Fibroblast of the aortic adventitia (primary cell): ENCODE measurements around a stretch of chr9.

GRCh38 chr9:130201345-130202134, 29.3 kb downstream of the NCS1 start:
- CAGE, long polyA plus RNA, result no peak

GRCh38 chr9:130232916-130233666, 32.5 kb upstream of the HMCN2 start:
- CAGE, long polyA plus RNA, result no peak

GRCh38 chr9:130289376-130289781, 23.8 kb downstream of the HMCN2 start:
- CAGE, long polyA plus RNA, result no peak

- CAGE, long polyA plus RNA, result no peak
Measured at GRCh38 chr9:130301473-130301810, 35.9 kb downstream of the HMCN2 start.

GRCh38 chr9:130331453-130332098, 66.0 kb downstream of the HMCN2 start:
- CAGE, long polyA plus RNA, result no peak

GRCh38 chr9:130426634-130427504, 17.9 kb upstream of the ASS1 start:
- CAGE, long polyA plus RNA, result no peak

DNA sequence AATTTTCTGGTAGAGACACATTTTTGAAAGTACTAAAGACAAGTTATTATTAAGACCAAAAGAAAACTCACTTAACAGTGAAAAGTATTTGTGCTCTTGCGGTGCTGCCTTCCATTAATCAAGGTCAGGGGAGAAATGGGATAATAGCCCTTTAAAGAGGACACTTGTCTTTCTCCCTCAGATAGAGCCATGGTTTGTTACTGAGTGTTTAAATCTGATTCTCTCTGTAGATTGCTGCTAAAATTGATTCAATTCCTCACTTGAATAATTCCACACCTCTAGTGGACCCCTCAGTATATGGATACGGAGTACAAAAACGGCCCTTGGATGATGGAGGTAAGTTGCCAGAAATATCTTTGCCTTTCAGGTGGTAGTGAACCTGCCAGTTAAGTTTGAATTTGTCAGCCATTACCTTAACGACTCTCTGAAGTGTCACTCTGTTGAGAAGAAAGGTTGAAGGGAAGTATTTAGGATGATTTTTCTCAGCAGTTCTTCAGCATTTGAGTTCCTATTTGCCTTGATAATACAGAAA, 15.9 kb downstream of the FUBP3 start:
- CAGE, long polyA plus RNA, result no peak

- CAGE, long polyA plus RNA, result no peak
Measured at GRCh38 chr9:130616298-130617128, 37.1 kb downstream of the FUBP3 start.

DNA sequence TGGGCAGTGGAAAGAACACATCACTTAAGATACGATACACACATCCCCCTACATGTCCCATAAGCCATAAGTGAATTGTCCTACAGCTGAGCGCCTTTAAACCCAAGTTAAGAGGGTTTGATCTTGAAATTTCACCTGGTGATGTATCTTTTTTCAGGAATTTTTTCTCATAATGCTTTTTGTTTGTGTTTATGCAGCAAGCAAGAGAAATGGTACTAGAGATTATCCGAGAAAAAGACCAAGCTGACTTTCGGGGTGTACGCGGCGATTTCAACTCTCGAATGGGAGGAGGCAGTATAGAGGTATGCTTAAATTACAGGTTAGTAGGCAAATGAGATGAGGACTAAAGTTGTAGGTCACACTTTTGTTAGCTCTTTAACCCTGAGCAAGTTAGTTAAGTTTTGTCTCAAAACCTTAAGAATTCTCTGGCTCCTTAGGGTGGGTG, 40.8 kb downstream of the FUBP3 start:
- CAGE, long polyA plus RNA, result no peak

GRCh38 chr9:130712467-130713193, 19.1 kb downstream of the EXOSC2 start:
- CAGE, long polyA plus RNA, result no peak

GRCh38 chr9:130838606-130839453, 3.8 kb downstream of the ABL1 start:
- CAGE, long polyA plus RNA, result no peak

DNA sequence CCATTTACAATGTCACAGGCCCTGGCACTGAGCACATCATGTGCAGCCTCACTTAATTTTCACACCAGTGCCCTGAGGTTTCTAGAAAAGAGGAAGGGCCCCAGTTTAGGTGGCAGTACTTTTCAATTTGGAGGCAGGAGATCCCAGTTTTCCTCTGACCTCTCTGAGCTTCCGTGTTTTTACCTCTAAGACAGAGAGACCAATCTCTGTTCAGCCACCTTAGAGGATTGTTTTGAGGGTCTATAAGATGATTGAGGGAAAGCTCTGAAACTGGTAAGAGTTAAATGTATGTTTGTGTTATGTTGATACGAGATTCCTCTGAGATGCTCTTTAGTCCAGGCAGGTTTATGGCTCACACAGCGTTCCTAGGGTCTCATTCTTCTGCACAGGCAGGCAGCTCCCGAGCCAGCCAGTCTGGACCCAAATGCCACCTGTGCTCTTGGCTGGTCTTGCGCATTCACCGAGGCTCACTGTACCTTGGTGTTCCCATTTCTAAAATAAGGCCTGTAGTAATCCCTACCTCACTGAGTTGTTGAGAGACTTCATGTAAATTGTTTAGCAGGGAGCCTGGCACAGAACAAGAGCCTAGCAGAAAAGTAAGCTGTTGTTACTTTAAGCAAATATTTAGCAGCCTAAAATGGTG, 4.6 kb downstream of the ABL1 start:
- CAGE, long polyA plus RNA, result no peak

GRCh38 chr9:130846154-130847132, 11.4 kb downstream of the ABL1 start:
- CAGE, long polyA plus RNA, result no peak

DNA sequence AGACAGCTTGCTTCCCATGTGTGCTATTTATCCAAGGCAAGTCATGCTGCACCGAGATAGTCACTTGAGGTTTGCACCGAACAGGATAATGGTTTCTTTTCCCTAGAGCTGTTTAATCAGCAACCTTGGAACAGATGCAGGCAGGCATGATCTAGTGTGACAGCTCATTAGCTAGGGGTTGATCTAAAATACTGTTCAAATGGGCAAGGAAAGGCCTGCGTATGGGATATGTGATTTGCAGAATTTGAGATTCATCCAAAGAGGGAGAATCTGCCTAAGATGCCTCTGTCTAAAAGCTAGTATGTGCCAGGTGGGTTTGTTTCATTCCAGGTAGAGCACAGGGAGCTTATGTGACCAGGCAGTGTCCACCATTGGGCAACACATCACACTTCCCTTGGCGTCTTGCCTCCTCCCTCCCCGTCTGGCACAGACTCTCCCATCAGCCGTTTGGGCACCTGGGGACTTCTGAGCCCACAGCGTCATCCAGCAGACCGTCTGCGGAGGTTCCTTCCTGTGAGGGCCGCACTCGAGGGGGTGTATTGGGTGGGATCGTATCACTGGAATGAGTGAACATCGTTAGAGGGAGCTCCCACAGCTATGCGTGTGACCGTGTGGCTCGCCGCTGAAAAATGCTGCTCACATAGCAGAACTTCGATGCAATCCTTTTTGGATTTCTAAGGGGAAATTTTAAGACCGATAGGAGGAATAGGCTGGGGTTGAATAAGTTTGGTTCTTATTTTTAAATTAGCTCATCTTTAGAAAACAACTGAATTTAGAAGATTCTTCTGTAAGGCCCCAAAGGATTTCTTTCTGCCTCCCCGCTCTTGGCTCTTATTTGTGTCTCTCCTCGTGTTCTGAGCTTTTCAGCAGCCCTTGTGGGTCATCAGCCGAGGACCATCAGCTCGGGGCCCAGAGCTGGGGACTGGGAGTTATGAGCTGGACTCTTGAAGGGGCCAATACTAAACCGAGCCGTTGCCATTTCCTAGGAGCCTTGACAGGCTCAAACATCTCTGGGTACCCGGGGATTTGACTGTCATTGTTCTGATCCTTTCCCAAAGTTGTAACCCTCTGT, 23.3 kb downstream of the ABL1 start:
- CAGE, long polyA plus RNA, result no peak

GRCh38 chr9:130932762-130933104, 6.3 kb downstream of the FIBCD1 start:
- CAGE, long polyA plus RNA, result no peak

GRCh38 chr9:131177323-131178527, 52.3 kb downstream of the NUP214 start:
- CAGE, long polyA plus RNA, result no peak

- CAGE, long polyA plus RNA, result no peak
Measured at GRCh38 chr9:131235124-131236249, 40.8 kb downstream of the FAM78A start.

DNA sequence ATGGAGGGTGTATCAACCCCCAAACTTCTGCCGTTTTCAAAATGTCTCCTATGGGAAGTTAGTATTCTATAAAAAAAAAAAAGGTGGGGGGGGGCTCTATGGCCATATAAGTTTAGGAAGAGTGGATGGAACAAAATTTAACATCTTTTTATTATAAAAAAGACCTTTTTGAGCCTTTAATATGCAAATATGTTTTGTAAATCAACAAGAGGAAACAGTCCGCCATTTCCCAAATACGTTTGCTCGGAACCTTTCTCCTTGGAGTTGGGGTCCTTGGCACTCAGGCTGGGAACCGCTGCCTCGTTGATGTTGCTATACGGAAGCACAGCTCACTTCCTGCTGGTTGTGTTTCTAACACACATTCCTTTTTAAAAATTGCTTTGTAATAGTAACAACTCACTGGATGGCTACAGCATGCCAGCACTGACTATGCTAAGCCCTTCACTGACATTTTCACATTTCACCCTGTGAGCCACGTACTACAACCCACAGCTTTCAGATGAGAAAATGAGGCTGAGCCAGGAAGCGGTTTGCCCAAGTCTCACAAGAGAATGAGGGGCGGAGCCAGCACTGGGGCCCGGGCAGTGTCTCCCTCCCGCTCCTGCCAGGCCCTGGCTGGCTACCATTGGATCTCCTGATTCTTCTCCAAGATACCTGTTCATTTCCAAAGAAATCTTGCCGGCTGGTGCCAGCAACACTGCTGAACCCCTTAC, 38.5 kb downstream of the FAM78A start:
- CAGE, long polyA plus RNA, result no peak

DNA sequence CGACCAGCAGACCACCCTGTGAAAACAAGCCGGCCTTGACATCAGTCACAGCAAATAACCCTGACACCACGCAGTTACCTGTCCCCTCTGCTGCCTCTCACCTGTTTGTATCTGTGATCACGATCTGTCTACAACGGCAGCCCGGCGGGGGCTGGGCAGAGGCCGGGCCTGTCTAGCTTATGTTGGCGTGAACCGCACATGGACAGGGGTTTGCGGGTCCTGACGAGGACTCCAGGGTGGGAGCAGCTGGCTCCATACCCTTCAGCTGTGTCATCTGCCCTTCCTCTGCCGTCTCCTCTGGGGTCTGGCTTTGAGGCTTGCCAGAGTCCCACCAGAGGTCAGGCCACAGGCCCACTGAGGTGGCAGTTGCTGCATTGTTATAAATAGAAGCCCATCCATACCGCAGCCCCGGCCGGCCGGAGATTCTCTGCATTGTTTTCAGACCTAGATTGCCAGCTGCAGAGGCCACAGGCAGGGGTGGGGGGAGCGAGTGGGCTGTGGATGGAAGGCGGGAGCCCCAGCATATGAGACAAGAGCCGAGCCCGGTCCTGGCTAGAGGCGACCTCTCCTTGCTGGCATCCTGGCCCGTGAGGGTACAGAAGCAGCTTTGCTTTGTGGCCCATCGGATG, 37.8 kb downstream of the FAM78A start:
- CAGE, long polyA plus RNA, result no peak

DNA sequence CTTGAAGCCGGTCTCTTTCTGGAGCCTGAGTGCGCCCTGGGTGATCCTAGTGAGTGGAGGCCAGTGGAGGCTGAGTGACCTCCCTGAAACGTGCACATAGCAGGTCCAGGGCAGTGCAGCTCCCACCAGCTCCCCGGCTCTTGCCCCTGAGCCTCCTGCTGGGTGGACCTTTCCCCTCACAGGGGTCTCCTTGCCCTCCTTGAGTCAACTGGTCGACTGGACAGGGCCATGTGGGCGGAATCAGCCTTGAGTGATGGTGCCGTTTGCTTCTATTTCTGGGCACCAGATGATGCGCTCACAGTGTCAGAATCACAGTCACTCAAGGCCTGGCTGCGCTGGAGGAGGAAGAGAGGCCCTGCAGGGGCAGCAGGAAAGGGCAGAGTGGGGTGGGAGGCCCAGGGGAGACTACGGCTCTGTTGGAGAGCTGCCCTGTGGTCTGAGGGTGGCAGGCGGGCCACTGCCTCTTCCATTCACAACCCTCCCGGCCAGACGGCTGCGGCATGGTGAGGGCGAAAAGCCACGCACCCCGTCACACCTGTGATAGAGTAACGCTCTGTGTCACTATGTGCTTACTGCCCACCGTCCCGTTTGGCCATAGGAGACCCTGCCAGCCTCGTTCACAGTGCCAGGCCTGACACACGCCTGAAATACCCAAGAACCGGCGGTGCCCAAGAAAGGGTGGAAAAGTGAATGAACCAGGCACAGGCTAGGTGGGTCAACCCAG, 9.8 kb downstream of the PLPP7 start:
- CAGE, long polyA plus RNA, result no peak